ENCODE measurements around a stretch of chr12.

- PRO-cap = no peak
Measured at GRCh38 chr12:26240228-26240780, 44.9 kb downstream of the SSPN start.

- PRO-cap = no peak
Measured at GRCh38 chr12:26268761-26269260, 73.4 kb downstream of the SSPN start.

DNA sequence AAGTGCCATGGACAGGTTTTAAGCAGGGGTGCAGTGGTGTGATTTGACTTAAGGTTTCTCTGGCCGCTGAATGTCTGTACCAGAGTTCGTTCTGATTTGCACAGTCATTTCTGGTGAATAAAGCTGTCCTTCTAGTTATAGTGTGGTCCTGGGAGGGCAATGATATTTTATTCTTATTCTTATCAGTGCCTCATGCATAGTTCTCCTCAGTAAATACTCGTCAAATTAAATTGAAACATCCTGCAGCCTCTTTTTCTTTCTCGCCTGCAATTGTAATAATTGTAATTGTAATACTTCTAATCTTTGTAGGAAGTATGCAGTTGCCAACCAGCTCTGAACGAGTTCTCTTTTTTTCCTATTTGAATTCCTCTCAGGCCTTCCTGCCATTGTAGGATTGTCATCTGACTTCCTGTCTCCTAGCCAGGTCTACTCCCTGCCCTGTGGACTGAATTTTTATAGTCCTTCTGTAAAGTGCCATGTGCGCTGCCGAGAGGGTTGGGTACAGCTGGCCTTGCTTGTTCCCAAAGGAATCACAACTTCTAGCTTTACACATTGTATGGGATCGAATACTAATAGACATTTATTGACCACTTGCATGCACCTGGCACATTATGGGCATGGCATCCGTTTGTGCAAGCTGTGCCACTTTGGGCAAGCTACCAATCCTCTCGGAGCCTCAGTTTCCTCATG, 183.3 kb downstream of the SSPN start:
- PRO-cap = no peak

DNA sequence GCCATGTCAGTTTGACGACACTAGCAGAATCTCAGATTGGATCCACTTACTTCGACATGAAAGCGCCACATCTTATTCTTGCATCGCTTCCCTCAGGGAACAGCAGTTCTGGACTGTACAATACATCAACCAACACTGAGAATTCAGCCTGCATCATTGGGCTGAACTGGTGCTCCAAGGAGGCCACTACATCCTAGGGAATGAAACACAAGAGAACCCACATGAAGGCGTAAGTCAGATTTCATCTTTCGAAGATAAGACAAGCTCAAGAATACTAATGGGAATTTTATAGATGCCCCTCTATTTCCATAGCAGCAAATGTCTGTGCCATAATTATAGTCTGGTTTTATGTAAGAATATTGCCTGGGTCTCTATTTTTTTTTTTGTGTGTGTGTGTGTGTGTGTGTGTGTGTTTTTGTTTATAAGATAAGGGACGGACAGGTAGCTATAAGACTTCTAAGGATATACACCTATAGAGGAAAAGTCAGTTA, 276.8 kb downstream of the ITPR2 start:
- PRO-cap = no peak

DNA sequence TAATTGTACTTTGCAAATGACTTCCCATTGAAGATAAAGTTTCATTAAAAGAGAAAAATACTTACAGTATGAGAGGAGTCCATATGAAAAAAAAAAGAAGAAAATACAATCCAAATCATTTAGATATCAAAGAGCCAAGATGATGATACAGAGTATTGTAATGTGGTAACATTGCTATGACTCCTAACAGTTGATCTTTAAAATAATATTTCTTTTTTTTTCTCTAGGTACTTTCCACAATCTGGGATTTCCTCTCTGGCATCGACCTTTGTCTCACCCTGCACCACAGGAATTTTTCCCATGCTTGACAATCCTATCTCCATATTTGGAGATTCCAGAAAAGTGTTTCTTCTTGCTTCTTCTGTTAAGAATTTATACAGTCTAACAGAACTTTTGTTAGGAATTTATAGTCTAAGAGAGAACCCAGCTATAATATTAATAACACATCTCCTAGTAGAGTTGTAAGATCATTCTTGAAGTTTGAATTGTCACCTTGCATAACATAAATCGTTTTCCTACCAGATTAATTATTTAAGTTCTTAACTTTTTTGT, 184.4 kb downstream of the ITPR2 start:
- PRO-cap = no peak

- PRO-cap = no peak
Measured at GRCh38 chr12:26846509-26846860, 13.5 kb upstream of the ITPR2 start.

GRCh38 chr12:26935853-26936394, 1.9 kb downstream of the INTS13 start:
- PRO-cap = no peak

- PRO-cap = no peak
Measured at GRCh38 chr12:26940768-26941163, 2.5 kb downstream of the FGFR1OP2 start.

GRCh38 chr12:26986649-26987763, 27.2 kb downstream of the TM7SF3 start:
- PRO-cap = no peak

DNA sequence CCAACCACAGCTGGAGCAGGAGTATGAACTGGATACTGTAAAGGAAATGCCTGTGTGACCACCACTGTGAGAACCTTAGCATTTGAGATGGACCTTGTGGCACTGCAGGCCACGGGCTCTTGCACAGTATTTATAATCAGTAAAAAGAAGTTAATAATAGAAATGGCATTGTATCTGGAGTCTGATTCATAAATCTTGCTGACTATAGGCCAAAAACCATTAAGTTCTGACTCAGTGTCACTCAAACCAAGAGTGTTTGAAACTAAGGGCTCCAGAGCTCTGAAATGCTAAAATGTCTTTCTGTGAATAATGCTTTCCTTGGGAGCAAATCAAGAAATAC, 58.5 kb upstream of the STK38L start:
- PRO-cap = no peak

DNA sequence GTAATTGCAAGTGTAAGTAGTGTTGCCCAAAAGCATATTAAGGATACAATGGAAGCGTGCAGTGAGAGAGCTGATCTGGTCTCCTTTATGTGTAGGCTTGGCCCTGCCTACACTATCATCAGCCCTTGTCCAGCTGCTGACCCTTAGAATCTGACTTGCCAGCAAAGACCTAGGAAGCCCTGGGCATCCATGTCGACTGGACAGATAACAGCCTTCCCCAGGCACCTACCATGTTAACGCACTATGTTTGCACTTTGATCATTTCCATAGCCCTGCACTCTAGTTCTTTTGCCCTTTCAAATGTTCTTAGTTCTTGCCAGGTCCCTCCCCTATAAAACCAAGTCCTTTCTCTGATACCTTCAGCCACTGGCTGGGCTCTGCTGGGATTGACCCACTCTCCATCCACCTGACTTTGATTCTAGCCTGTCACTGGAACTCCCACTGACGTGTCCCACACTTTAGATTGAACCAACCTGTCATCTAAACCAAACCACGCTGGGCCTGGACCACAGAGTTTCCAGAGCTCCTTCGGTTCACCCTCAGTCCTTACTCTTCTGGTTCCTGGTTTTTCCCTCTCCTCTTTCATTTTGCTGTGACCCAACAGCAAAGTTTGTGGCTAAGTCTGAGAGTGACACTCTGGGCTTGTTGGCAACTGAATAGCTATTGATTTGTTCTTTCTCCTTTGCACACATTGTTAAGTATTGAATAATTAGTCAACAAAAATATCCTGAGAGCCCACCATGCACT, 51.9 kb upstream of the STK38L start:
- PRO-cap = no peak

DNA sequence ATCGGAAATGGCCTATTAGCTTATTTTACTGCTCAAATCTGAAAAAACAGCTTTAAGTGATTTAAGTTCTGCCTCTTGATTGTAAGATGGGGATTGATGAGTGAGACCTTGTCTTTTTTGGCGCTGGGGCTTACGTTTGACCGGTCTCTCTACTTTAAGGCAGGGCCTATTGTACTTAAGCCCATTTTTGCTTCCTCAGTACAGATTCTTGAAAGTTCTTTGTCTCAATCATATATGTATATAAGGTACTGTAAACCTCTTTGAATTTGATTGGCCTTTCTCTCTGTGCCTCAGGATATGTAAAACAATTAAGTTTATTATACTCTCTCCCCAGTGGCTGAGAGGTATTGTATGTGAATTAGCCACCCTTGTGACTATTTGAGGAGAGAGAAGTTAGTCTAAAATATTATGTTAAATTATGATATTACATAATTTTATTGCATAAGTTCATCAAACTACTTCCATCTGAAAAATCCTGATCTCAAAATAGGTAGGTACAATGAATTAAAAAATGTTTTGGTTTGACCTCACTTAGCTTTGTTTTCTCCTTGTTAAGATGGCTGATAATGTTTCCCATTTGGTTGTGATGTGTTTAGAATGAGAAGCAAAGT, 1.3 kb downstream of the STK38L start:
- PRO-cap = no peak

- PRO-cap = bidirectional peak, plus-strand start at chr12:27332006, minus-strand start at chr12:27331995
Measured at GRCh38 chr12:27331719-27332277, 838 bp upstream of the BMAL2 start.

DNA sequence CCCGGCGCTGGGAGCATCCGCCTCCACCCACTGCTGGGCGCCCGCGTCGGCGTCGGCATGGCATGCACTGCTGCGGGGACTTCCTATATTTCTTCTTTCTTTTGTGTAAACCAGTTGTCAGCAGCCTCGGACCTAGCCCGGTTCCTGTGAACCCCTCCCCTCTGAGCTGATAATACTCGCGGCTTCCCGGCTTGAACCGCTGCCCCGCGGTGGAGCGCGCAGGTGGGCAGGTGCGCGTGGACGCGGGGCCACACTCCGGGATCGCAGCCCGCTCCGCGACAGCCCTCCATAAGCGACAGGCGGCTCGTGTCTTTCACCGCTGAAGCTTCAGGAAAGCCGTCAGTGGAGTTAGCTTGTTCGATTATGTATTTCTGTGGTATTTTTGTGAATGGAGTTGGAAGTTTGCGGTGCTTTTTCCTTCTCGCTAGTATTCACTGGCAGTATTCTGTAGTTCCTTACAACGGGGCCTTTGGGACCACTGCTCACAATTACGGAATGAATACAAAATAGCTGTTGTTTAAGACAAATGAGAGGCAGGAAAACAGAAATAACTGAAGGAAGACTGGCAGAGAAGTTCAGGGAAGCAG, 882 bp downstream of the BMAL2 start:
- PRO-cap = bidirectional peak, plus-strand start at position 113 of the sequence, minus-strand start at position 59 of the sequence; bidirectional peak, plus-strand start at position 229 of the sequence, minus-strand start at position 163 of the sequence; bidirectional peak, plus-strand start at position 385 of the sequence, minus-strand start at position 263 of the sequence

DNA sequence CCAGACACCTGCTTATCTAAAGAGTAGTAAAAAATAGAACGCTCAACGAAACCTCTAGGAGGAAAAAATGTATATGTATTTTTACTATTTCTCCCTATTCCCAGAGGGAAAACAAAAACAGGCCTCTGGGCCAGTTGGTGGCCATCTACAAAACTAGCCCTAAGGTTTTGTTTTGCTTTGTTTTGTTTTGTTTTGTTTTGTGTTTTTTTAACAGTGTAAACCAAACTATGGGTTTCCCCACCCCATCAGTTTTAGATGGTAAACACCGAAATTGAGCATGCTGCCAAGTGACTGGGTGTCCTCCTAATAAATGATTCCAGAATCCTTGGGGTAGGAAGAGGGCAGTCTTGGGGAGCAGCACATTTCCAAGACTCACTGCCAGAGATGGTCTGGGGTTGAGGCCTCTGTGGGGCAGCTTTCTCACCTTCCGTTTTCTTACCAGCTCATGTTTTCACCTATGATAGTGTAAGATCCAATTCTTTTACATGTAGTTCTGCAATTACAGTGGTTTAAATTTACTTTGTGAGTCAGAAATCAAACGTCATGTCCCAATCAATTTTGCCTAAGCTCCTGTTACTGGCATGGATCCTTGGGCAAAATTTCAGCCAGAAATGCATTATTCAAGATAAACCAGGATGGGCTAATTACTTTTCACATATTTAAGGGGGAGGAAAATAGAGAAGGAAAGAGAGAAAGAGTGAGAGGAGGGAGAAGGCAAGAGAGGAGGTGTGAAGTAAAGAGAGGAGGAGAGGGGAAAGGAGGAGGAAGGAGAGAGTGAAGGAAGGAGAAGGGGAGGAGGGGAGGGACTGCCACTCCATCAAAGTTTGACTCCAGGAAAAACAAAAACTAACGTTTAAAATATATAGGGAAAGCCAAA, 2.6 kb downstream of the BMAL2 start:
- PRO-cap = no peak

GRCh38 chr12:27593545-27594238, 69.7 kb downstream of the PPFIBP1 start:
- PRO-cap = no peak

GRCh38 chr12:27791429-27792238, 11.6 kb upstream of the MANSC4 start:
- PRO-cap = no peak

GRCh38 chr12:27795001-27795491, 15.0 kb upstream of the MANSC4 start:
- PRO-cap = no peak

DNA sequence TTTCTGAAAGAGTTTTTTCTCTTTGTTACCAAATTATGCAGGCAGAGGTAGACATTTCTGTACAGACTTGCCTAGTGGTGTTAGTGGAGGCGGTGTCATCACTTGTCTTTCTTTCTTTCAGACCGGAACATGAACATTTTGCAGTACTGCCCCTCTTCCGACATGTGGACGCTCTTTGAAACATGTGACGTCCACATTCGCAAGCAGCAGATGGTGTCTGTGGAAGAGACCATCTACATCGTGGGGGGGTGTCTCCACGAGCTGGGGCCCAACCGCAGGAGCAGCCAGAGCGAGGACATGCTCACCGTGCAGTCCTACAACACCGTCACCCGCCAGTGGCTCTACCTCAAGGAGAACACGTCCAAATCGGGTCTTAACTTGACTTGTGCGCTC, 17.6 kb upstream of the MANSC4 start:
- PRO-cap = no peak

DNA sequence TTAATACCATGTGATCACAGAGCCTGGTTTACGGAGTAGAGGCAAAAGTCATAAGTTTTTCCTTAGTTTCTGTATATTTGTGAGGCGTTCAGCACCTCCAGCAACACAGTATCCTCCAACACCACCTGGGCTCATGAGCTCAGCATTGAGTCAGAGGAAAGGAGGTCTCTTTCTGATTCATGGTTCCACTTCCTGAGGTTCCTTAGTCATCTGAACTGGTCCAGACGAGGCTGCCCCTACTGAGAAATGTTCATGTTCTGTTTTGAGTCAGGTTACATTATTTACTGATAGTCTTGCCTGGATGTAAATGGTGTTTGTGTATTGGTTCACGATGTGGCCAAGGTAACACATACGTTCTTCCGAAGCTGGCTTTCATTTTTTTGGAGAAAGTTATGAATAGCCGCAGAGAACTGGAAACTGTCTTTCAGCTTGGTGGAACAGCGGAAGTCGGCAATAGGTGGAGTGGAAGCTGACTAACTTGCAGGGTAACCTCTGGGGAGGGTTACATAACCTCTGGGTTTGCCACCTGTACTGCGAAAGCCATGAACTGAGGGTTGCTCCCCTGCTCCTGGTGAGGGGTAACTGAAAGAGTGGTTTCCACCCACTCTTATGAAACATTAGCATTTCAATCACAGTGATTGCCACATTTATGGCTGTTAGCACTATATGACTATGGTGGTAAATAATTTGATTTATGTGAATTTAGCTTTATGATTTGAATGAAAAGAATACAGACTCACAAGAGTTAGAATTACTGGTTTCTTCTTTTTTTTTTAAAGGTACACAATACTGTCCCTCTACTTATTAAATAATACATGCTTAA, 42.2 kb upstream of the MANSC4 start:
- PRO-cap = no peak

Data from type B pancreatic cell (in vitro differentiated cells).